Cardiac ventricle fibroblast (primary cell): Measurements from ENCODE around the genes CD8B2 and SH3RF3.

GRCh38 chr2:106388624-106389362, 79.4 kb downstream of the RGPD3 start:
- RAMPAGE, long total RNA: no peak

- RAMPAGE, long total RNA: no peak
Observed at GRCh38 chr2:106487087-106487543, at the start of gene CD8B2. Gene CD8B2 (plus strand): TSS chr2:106487364.

DNA sequence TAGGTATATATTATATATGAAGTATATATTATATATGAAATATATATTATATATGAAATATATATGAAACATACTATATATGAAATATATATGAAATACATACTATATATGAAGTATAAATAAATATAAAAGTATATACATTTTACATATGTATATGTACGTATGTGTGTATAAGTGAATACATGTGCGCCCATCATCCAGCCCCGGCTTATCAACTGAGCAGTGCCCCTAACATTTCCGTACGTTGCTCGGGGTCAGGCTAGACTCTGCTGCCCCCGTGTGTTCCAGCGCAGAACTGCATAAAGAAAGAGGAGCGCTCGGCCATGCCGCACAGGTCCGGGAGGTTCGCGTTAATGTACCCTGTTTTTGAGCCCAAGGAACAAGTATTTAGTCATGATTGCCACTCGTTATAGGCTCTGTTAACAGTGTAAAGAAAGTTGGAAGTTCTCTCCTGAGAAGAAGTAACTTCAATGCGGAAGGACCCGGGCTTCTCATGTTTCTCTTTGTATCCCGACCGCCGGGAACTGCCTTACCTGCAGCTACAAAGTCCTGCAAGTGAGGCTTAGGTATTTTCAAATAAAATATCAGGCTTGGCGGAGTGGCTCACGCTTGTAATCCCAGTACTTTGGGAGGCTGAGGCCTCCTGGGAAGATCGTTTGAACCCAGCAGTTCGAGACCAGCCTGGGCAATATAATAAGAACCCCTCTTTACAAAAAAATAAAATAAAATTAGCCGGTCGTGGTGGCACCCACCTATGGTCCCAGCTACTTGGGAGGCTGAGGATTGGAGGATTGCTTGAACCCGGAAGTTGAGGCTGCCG, 55.7 kb downstream of the CD8B2 start:
- RAMPAGE, long total RNA: no peak

- RAMPAGE, long total RNA: no peak
Observed at GRCh38 chr2:107385359-107385724, 441.4 kb upstream of the RGPD4 start.

GRCh38 chr2:108538122-108538737, 4.0 kb downstream of the LIMS1 start:
- RAMPAGE, long total RNA: no peak

- RAMPAGE, long total RNA: no peak
Observed at GRCh38 chr2:108587859-108588991, 54.0 kb downstream of the LIMS1 start.

GRCh38 chr2:108612104-108613109, 78.1 kb downstream of the LIMS1 start:
- RAMPAGE, long total RNA: no peak

GRCh38 chr2:108620624-108621788, 86.7 kb downstream of the LIMS1 start:
- RAMPAGE, long total RNA: no peak

DNA sequence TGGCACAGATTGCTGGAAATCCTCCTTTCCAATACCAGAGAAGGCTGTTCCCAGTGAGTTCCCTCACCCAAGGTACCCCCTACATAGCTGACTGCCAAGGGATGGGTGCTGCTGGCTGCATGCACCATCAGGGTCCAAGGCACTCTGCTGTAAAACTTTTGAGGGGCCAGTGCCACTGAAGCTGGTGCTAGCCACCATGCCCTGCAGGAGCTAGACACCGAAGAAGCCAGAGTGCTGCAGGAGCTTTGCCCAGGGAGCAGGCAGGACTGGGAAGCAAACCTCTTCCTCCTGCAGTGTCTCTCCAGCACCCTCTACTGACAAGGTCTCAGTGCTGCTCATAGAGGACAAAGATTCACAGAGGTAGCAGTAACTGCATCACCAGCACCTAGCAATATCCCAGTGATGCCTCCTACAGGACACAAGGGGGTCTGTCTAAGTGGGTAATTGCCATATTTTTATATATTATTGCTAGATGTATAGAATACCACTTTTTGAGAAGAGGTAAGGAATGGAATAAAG, 83.0 kb upstream of the RANBP2 start:
- RAMPAGE, long total RNA: no peak

- RAMPAGE, long total RNA: no peak
Observed at GRCh38 chr2:108637234-108637674, 82.0 kb upstream of the RANBP2 start.

GRCh38 chr2:108701230-108701553, 18.1 kb upstream of the RANBP2 start:
- RAMPAGE, long total RNA: no peak

DNA sequence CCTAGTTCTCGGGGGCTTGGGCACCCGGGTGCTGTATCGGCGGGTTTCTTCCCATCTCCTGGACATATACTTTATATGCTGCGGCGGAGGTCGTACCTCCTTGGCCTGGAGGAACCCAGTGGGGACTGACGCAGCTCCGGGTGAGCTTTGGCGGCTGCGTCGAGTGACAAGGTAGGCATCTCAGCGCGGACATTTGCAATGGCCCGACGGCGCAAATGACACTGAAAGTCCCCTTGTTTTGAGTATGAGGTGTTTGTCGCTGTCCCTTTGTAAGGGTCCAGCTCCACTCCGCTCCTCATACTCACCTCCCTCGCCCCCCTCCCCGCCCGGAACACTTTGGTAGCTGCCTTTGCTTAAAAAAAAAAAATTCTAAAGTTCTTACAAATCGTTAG, 717 bp downstream of the RANBP2 start:
- RAMPAGE, long total RNA: no peak

DNA sequence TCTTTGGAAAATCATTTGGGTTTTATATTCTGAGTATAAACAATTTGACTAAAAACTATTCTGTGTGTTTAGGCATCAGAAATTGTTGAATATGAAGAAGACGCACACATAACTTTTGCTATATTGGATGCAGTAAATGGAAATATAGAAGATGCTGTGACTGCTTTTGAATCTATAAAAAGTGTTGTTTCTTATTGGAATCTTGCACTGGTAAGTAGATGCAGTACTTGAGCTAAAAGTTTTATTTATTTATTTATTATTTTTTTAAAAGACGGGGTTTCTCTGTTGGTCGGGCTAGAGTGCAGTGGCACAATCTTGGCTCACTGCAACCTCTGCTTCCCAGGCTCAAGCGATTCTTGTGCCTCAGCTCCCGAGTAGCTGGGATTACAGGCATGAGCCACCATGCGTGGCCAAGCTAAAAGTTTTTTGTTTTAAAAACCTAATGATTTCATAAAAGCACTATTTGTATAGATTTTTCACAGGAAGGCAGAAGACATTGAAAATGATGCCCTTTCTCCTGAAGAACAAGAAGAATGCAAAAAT, 33.1 kb upstream of the CCDC138 start:
- RAMPAGE, long total RNA: no peak

- RAMPAGE, long total RNA: no peak
Observed at GRCh38 chr2:108904473-108905247, 84.4 kb downstream of the EDAR start.

GRCh38 chr2:108970398-108970804, 18.6 kb downstream of the EDAR start:
- RAMPAGE, long total RNA: no peak

DNA sequence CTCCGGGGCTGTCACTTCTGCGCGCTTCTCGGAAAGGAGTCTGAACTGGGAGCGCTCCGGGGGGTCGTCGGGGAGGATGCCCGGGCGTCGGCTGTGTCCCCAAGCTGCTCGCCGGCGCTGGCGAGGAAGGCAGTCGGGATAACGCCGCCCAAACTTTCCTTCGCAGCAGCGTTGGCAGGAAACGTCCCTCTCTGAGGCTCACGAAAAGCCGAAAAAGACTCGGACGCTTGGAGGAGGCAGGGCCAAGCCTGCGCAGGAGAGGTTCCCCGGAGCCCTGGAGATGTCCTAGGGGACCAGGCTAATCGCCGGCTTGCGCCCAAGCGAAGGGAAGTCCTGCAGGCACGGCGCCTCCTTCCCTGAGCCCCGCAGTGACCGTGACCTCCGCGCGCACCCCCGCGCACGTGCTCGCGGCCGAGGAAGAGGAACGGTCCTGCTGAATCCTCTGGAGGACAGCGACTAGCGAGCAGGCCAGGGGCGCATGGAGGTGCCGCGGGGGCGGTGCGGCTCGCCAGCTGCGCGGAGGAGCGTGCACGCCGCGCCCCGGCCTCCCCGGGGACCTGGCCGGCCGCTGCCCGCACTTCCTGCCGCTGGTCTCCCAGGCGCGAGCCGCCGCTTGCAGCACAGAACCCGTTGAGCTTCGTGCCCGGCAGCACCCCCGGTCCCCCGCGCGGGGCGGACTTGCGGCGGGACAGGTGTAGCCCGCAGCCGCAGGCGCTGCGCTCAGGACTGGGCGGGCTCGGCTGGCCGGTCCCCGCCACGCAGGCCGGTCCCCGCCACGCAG, at the start of gene SH3RF3:
TSS of gene SH3RF3 (plus strand) at position 621 of the 781 bp plus-strand sequence.
- RAMPAGE, long total RNA: no peak

DNA sequence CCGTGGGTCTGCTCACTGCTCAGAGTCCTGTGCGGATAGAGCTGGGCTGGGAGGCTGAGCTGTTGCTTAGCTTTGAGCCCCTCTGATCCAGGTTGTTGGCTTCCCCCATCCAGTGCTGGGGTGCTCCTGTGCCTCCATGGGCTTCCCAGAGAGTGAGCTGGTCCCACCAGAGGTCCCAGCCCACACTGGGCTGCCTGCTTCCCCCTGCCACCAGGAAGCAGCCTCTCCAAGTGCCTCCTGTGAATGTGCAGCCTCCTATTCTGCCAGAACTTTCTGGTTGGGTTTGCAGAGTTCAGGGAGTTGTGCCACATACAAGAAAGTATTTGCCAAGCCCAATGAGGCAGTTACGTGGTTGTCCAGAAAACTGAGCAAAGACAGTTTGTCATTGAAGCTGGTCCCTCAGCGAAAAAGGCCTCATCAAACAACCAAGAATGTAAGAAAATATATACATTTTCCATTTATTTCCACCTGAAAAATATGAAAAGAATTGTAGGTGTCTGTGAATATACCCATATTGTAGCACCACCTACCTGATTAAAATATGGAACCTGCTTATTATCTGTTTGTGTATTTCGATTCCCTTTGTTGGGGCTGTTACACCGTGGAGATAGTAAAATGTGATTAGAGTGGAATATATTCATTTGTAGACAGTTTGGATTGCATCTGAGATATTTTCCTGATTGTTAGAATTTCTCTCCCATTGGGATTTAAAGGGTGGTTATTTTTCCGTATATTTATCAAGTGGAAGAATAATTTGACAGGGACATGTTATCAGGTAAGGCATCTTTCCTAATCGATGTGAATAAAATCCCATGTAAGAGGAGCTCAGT, 55.7 kb downstream of the SH3RF3 start:
- RAMPAGE, long total RNA: no peak

GRCh38 chr2:109195504-109196146, 66.6 kb downstream of the SH3RF3 start:
- RAMPAGE, long total RNA: no peak

GRCh38 chr2:109510981-109511721, 102.6 kb downstream of the SEPTIN10 start:
- RAMPAGE, long total RNA: no peak

DNA sequence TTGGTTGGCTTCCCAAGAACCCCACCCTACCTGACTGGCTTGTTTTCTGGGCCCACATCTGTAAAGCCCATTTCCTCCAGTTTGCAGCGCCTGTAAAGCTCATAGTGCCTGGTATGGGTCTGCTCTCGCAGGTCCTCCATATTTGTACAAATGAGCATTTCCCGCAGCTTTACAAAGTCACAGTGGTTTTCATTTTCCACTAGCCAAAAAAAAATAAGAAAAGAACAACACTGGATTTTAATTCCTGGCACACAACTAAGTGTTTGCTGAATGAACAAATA, 49.5 kb downstream of the SEPTIN10 start:
- RAMPAGE, long total RNA: no peak